ENCODE measurements around the gene IRAG1.

DNA sequence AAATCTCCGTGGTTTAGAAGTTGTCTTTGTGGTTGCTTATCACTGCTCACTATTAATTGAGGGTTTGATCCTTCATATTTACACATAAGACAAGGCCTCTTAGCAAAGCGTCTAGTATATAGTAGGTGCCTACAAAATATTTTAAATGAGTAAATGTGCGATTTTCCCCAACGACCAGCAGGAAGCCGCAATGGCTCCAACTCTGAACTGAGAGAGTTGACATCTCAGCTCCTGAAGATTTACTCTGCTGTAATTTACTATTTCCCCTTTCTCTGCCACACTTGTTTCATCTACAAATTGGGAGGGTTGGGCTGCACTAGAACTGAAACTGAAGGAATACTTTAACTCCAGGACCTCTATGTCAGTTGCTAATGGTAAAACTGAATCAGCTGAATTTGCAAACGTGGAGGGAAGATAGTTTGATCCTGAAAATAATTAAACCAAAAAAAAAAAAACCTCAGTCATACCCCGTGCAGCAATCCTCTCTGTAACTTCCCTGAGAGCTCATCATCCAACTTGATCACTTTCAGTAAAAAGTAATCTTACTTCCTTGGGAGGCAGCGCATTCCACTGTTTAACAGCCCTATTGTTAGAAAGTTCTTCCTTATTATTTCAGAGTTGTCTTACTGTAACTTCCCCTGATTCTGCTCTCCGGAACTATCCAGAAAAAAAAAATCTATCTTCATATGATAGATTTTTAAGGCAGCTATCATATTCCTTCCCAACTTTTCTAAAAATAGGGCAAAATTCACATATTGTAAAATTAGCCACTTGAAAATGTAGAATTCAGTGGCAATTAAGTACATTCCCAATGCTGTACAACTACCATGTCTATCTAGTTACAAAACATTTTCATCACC lies 1.4 kb upstream of the SBF2 start:
- RRBS: no CpG with 5 or more reads among the region's 9 CpGs

GRCh38 chr11:10302312-10303104 lies 2.4 kb upstream of the ADM start:
- RRBS: no CpG with 5 or more reads among the region's 37 CpGs

DNA sequence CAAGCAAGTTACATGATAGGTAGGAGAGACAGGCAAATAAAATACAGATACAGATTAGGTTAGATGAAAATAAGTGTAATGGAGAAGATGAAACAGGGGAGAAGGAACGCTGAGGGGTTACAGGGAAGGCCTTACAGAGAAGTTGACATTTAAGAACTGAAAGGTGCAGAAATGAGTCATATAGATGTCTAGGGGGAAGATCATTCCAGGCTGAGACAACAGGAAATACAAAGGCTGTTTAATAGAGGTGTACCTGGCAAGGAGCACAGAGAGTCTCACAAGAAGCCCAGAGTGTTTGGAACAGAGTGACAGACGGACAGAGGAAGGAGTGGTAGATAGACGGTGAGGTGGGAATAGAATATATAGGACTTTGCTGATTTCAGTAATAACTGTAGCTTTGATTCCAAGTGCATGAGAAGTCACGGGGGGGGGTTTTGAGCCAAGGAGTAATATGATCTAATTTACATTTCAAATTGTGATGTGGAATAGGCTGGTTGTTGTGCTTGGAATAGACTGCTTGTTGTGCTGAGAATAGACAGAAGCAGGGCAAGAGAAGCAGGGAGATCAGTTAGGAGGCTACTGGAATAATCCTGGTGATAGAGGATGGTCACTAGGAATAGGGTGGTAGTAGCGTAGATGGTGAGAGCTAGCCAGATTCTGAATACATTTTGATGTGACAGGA lies 13.6 kb downstream of the RNF141 start:
- RRBS: no CpG with 5 or more reads among the region's 5 CpGs

GRCh38 chr11:10640091-10640716 lies 53.4 kb downstream of the IRAG1 start:
- RRBS: no CpG with 5 or more reads among the region's 6 CpGs

- RRBS: no CpG with 5 or more reads among the region's 1 CpG
Observed at GRCh38 chr11:10654302-10654700, 39.3 kb downstream of the IRAG1 start.

- RRBS: no CpG with 5 or more reads among the region's 7 CpGs
Observed at GRCh38 chr11:10658612-10659382, 34.8 kb downstream of the IRAG1 start.

DNA sequence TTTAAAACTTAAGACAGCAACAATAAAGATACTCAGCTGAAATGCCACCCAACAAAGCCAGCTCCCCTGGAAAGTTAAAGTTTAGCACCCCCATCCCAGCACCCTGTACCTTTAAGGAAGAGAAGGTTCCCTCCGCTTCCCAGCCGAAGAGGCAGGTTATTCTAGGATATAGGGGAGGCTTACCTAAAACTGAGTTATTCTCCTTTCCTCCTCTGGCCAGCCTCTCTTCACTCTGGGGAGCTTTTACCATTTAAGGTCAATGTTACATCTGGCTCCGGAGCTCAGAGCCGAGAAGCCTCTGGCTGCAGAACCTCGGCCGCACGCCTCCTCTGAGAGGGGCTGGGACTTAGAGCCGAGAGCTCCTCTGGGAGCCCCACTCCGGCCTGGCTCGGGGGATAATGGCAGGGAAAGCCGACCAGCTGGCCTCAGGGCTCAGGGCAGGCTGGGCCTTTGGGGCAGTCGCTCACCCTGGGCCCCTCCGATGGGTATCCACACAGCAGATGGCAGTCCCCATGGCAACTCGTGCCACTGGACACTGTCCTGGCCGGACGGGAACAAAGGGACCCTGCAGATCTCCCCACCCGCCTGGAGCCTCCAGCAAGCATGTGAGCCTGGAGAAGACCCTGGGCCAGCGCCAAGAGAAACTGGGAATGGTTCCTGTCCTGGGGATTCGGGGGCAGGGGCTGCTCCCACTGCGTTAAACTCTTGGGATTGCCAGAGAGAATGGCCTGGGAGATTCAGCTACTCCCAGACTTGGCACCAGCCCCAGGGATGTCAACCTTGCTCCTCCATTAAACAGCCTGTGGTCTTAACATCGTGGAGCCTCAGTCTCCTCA lies at the start of gene IRAG1:
TSS of gene IRAG1 (minus strand) at position 403 of the 836 bp plus-strand sequence.
- RRBS: 40% methylated on average over 2 of the region's 21 CpGs

GRCh38 chr11:10908747-10909077 lies 50.9 kb upstream of the ZBED5 start:
- RRBS: no CpG with 5 or more reads among the region's 7 CpGs

GRCh38 chr11:11146732-11147213 lies 206.3 kb downstream of the CSNK2A3 start:
- RRBS: no CpG with 5 or more reads among the region's 6 CpGs

GRCh38 chr11:11569923-11570309 lies 51.9 kb downstream of the GALNT18 start:
- RRBS: no CpG with 5 or more reads among the region's 9 CpGs

DNA sequence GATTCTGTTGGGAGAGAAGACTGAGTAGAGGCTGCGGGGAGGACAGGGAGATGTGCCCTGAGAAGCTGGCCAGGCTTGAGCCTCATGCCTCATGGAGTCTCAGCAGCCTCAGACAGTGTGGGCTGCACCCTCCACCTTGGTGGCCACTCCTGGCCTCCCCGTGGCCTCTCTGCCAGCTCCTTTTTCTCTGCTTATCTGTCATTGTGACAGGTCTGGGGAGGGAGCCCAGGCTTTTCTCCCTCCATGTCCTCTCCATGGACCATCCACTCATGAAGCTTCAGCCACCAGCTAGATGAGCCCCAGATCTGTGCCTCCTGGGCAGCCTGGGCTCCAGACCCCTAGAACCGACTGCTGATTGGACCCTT lies 43.1 kb downstream of the DKK3 start:
- RRBS: no CpG with 5 or more reads among the region's 3 CpGs

DNA sequence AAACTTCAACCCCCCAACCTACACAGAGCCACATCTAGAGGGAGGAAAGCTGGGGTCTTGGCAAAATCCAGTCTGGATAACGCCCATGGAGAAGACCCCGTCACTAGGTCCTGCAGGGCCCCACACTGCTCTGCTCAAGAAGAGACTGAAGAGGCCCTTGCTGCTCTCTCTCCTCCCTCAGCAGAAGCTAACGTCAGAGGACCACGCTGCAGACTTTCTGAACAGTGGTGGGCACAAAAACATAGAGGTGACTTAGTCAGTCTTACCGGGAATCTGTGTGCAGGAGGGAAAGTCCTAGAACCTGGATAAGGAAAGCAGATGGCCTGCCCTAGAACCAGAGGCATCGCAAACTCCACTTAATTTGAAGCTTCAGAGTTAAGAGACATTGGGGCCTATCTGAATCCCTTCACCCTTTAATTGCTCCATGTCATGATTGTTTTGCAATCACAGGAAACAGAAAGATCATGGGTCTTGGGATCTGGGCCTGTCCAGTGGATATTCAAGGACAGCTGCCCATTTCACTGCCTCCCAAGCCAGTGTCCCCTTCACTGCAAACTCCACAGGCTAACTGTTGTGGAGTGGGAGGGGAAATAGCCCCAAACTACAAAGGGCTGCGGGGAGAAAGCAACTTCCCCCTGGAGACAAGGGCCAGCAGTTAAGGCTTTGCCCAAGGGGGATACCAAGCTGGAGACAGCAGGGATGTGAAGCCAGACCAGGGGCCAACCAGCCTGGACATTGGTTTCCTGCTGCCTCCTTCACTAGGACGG lies 1.7 kb downstream of the DKK3 start:
- RRBS: no CpG with 5 or more reads among the region's 8 CpGs

DNA sequence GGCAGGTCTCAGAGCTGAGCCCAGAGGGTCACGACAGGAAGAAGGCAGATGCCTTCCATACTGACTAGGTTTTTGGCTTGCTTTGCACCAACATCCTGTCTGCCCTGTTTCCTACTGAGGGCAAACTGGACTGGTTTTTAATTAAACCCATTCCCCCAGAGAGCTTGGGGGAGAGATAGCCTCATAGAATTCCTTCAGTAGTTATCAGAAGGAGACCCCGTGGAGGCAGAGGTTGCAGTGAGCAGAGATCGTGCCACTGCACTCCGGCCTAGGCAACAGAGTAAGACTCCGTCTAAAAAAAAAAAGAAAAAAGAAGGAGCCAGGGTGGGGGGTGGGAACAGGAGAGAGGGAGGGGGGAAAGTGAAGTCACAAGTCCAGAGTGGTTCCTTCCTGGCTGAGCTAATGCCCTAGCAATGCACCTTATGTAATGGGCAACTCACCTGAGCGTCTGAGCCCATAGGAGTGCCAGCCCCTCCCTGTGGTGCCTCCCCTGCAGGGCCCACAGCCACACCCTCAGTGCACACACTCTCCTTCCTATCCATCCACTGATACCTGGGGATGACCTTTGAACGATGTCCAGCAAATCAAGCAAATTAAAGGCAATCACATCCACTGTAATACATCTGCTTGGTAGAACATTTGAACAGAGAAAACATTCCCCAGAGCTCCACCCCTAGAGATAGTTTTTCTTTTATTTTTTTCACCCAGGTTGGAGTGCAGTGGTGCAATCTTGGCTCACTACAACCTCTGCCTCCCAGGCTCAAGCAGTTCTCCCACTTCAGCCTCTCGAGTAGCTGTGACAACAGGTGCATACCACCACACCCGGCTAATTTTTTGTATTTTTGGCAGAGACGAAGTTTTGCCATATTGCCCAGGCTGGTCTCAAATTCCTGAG lies 19.7 kb upstream of the MICAL2 start:
- RRBS: no CpG with 5 or more reads among the region's 10 CpGs

GRCh38 chr11:12091680-12092557 lies 18.5 kb upstream of the MICAL2 start:
- RRBS: no CpG with 5 or more reads among the region's 6 CpGs

DNA sequence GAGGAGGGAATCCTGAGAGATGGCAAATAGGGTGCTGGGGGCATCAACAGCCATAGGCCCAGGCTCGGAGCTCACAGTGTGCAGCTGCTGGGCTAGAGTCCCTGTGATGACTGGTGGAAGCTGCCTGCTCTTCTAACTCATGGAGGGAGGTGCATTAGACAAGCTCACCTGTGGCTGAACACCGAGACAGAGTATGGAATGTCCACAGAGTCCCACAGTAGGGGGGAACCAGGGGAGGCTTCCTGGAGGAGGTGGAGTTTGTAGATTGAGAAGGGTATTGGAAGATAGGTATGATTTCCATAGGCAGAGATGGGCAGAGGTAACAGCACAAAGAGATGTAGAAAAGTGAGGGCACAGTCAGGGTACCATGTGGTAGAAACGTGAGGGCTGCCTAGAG lies 9.9 kb downstream of the MICAL2 start:
- RRBS: no CpG with 5 or more reads among the region's 3 CpGs

DNA sequence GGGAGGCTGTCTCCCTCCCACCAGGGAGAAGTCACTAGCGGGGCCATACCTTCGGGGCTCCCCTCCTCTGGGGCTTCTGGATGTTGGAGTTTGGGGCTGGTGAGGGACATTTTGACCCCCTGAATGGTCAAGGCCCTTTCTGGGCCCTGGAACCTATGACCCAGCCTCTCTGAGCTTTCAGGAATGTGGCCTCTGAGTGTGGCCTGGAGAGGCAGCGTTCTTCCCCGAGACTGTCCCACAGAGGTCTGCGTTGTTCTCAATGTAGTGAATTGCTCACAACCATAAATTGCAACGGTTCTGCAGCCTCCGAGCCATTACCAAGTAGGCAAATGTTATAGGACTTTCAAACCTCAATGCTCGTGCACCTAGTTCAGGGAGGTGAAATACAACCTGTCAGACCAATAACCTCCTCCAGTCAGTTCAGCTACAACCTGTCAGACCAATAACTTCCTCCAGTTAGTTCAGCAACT lies 34.0 kb downstream of the MICAL2 start:
- RRBS: no CpG with 5 or more reads among the region's 8 CpGs

DNA sequence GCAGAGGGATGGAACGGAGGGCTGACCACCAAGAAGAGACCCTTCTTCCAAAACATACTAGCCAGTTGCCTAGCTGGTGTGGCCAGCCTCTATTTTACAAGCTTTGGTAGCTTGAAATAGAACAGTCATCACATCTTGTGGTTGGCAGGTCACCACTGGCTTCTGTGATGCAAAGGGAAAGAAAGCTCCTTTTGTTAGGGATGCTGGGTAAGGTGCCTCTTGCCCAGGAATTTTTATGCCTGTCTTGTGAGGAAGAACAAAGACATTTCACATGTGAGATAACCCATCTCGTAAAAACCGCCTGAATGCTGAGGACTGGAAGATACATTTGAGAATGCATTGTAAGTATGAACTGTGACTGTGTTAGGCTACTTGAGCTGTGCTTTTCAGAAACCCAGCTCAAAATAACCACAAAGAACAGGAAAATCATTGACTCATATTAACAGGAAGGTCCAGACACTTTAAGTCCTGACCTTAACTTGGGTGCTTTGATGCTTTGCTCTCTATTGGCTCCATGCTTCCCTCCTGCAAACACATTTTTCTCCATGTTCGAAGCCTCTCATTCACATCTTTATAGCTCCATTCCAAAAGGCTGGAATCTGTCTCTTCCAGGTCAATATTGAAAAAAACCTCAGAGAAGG lies 53.8 kb downstream of the MICAL2 start:
- RRBS: no CpG with 5 or more reads among the region's 4 CpGs

DNA sequence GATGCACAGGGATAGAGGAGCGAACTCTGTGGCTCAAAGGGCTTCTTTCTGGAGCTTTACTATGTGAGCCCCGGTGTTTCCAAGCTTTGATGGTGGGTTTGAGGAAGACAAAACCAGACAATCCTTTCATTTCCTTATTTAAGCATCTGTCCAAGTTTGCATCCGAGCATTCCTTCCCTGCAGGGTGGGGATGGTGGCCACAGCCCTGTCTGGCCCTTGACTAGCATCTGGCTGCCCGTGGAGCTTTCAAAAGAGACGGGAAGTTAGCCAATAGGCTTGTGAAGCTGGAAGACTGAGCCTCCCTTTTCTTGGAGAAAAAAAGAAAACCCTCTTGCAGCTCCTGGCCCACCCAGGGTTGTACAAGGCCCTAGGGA lies 60.5 kb downstream of the MICAL2 start:
- RRBS: no CpG with 5 or more reads among the region's 5 CpGs

GRCh38 chr11:12212994-12213637 lies 102.7 kb downstream of the MICAL2 start:
- RRBS: no CpG with 5 or more reads among the region's 10 CpGs

- RRBS: no CpG with 5 or more reads among the region's 14 CpGs
Observed at GRCh38 chr11:12217042-12217692, 106.8 kb downstream of the MICAL2 start.

Measured in epithelial cell of esophagus (primary cell).